ENCODE measurements around the gene TMEM185B.

- PRO-cap = no peak
- RAMPAGE, long total RNA, 4 experiments = start-site peak on the minus strand in 1 of 4 experiments, at chr2:119365893-119366163 at its widest, 11 reads per replicate
Measured at GRCh38 chr2:119365643-119366119, 953 bp downstream of the C2orf76 start.

GRCh38 chr2:119425617-119426764, 5.7 kb upstream of the TMEM37 start:
- PRO-cap = no peak
- RAMPAGE, long total RNA, 4 experiments = no peak in any of the 4 experiments

- PRO-cap = no peak
- RAMPAGE, long total RNA, 4 experiments = no peak in any of the 4 experiments
Measured at GRCh38 chr2:120156170-120156507, 67.1 kb downstream of the TMEM185B start.

- PRO-cap = bidirectional peak, plus-strand start at chr2:120223166, minus-strand start at chr2:120223071; bidirectional peak, plus-strand start at chr2:120223490, minus-strand start at chr2:120223380
- RAMPAGE, long total RNA, 4 experiments = no peak in any of the 4 experiments
Measured at GRCh38 chr2:120222675-120224057, at the start of gene TMEM185B. Gene TMEM185B, minus strand, starts transcription at chr2:120223400.

DNA sequence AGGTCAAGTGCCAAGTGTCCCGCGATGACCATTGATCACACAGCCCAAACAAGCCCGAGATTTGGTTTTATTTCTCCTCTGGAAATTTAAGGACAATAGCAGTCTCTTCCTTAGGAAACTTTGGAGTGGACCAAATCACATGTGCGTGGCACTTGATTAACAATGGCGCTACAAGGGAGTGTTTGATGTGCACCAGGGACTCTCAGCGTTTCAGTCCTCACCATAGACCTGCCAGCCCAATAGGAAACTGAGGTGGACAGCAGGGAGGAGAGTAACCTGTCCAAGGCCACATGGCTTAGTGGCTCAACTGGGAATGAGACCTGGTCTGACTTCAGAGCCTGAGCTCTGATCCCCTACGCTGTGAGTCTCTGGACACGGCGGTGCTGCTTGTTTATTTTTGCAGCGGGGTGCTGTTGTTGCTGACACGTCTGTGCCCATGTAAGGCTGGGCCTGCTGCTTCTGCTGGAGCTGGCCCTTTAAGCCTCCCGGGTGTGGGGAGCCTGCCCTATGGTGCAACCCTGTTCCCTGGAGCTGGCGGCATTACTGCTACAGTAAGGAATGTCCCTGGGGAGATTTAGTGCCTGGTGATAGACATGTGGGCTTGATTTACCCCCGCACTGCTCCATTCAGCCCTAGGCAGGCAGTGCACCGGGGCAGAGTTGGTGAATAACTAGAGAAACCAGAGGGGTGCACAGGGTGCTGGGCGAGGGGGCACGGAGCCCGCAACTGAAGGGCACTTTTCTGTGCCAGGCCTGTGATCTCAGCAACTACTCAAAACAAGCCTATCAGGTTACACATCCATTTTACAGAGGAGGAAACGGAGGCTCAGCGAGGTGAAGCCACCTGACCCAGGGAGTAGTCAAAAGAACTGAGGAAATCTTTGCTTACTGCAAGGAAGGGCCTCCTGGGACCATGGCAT, 194.4 kb downstream of the INHBB start:
- PRO-cap = no peak
- RAMPAGE, long total RNA, 4 experiments = no peak in any of the 4 experiments

GRCh38 chr2:120548633-120548986, 187.1 kb upstream of the GLI2 start:
- PRO-cap = no peak
- RAMPAGE, long total RNA, 4 experiments = no peak in any of the 4 experiments

DNA sequence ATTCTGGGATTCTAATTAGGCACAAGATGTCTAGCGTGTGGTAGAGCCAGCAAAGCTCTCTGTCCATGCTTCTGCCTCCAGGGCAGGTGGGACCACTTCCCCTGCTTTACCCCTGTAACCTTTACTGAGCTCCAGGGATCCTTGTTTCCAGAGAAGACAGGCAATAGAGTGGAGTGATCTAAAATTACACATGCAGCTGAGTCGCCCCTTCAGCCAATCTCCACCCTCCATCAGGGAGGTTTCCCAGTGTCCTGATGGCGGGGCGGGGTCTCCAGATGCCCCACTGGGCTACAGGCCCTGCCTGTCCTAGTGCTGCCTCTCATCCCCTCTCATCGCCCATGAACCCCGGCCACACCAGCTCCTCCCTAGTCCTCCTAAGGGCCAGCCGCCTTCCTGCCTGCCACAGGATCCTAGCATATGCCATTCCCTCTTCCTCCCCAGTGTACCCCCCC, 144.2 kb upstream of the GLI2 start:
- PRO-cap = no peak
- RAMPAGE, long total RNA, 4 experiments = no peak in any of the 4 experiments

- PRO-cap = no peak
- RAMPAGE, long total RNA, 4 experiments = no peak in any of the 4 experiments
Measured at GRCh38 chr2:120660731-120661149, 74.9 kb upstream of the GLI2 start.

DNA sequence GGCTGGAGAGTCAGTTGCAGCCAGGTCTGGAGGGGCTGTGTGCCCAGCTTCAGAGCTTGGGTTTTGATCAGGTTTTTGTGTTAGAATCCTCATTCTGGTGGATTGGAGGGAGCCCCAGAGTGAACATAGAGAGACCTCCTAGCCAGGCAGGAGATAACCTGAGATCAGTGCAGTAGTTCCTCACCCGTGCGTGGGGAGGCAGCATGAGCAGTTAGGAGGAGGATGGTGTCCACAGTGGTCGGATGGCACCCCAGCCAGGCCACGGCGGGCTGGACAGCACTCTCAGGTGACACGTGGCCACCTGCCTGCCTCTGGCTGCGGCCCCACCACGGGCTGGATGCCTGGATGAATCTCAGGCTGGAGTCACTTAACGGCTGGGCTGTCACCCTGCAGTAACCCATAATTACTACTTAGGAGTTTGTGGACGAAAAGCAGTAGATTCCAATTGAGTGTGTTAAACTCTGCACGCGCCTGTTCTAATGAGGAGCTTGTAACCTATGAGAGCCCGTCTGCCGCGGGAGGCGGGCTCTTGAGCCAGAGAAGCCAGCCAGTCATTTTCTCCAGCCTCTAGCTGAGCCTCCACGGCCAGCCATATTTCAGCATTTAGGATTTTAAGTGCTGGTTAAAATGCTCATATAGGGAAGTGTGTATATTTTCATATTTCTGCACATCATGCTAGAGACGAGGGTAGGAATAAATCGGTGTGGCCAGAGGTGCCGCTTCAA, 143.8 kb downstream of the GLI2 start:
- PRO-cap = no peak
- RAMPAGE, long total RNA, 4 experiments = no peak in any of the 4 experiments

- PRO-cap = no peak
- RAMPAGE, long total RNA, 4 experiments = no peak in any of the 4 experiments
Measured at GRCh38 chr2:121282464-121283450, 2.2 kb downstream of the TFCP2L1 start.

- PRO-cap = no peak
- RAMPAGE, long total RNA, 4 experiments = no peak in any of the 4 experiments
Measured at GRCh38 chr2:121283460-121283874, 1.5 kb downstream of the TFCP2L1 start.

GRCh38 chr2:121529778-121531009, 119.1 kb downstream of the CLASP1 start:
- PRO-cap = bidirectional peak, plus-strand start at chr2:121530880, minus-strand start at chr2:121530617
- RAMPAGE, long total RNA, 4 experiments = start-site peak on the minus strand in 2 of 4 experiments, at chr2:121530582-121530626 at its widest, 20 to 24 reads per replicate

DNA sequence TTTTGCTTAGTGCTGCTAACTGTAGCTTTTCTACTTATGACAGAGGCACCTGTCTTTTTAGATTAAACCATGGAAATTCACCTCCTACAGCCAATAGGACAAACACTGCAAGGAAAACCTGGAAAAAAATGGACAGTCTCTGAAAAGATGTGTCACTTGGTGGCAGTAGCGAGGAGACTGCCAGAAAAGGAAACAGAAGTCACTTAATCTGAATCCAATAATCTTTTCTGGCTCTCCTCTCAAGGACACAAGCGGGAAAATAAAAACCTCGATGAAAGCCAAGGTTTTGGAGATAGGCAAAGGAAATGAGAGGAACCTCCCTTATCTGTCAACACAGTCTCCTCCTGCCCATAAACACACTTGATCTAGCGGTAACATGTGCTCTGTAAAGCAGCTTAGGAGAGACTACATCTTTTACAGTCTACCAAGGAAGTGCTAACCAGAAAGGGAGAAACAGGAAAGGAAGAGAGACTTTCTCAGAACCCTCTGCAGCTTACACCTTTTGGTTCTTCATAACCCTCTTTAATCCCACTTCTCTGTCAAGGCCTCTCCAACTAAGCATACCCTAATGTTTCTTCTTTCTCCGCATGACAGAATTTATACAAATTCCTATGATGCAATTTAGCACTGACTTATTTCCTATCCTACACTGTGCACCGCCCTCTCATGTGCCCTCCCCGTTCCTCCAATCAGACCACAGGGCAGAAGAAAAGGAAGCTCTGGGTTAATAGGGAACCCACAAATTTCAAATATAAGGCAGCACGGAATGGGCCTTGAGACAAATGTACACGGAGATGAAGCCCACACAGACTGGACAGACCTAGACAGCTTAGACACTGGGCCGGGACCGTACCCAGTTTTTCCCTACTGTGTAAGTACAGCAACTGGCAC, 52.8 kb downstream of the CLASP1 start:
- PRO-cap = no peak
- RAMPAGE, long total RNA, 4 experiments = no peak in any of the 4 experiments

- PRO-cap = no peak
- RAMPAGE, long total RNA, 4 experiments = no peak in any of the 4 experiments
Measured at GRCh38 chr2:122261235-122261713, 505.8 kb downstream of the TSN start.

GRCh38 chr2:124986918-124987284, 961.8 kb downstream of the CNTNAP5 start:
- PRO-cap = no peak
- RAMPAGE, long total RNA, 4 experiments = no peak in any of the 4 experiments

GRCh38 chr2:126695326-126695702, 39.4 kb downstream of the GYPC start:
- PRO-cap = no peak
- RAMPAGE, long total RNA, 4 experiments = no peak in any of the 4 experiments

- PRO-cap = no peak
- RAMPAGE, long total RNA, 4 experiments = no peak in any of the 4 experiments
Measured at GRCh38 chr2:126886109-126886680, 12.5 kb upstream of the TEX51 start.

GRCh38 chr2:127100467-127101358, 6.2 kb downstream of the BIN1 start:
- PRO-cap = no peak
- RAMPAGE, long total RNA, 4 experiments = no peak in any of the 4 experiments

- PRO-cap = no peak
- RAMPAGE, long total RNA, 4 experiments = no peak in any of the 4 experiments
Measured at GRCh38 chr2:127165441-127165898, 54.6 kb downstream of the CYP27C1 start.

GRCh38 chr2:127305983-127306956, 12.3 kb upstream of the ERCC3 start:
- PRO-cap = no peak
- RAMPAGE, long total RNA, 4 experiments = no peak in any of the 4 experiments